Gastrocnemius medialis (tissue), 3 donors: ENCODE data around the genes RALGPS2, ABL2 and CEP350.

DNA sequence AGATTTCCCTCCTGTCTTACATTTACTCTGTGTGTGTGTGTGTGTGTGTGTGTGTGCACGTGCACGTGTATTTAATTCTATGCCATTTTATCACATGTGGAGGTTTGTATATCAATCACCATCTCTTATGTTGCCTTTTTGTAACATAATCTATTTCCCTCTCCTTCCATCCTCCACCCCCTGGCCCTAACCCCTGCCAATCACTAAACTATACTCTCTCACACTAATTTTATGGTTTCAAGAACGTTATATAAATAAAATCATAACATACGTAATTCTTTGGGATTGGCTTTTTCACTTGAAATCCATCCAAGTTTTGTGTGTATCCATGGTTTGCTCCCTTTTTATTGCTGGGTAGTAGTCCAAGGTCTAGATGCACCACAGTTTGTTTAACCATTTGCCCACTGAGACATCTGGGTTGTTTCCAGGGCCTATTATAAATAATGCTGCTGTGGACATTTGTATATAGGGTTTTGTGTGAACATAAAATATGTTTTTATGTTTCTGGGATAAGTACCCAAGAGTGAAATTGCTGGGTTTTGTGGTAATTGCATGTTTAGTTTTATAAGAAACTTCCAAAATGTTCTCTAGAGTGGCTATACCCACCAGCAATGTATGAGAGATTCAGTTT lies 61.4 kb downstream of the TEX35 start:
- PRO-cap: no peak
- RAMPAGE, long total RNA, 3 experiments: no peak in any of the 3 experiments

DNA sequence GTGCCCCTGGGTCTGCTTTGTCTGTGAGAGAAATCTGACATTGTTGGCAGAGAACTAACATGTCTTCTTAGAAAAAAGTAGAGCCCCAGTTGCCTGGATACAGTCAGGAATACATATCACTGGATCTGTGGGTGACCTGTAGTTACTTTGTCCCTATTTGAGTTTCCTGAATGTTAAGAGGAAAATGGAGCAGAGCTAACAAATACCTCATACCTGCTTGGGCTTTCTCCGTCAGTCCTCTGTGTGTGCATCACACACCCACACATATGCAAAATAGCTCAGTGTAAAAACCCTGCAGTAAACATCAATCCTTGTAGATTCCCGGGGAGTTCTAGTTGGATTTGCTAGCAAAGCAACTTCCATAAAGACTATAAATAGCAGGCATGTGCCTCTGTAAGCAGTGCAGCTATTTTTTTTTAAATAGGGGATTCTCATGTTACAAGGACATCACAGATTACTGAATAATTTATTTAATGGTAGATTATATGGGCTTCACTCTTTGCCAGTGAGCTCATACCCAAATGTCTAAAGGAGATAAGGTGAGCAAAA lies 63.0 kb downstream of the TEX35 start:
- PRO-cap: no peak
- RAMPAGE, long total RNA, 3 experiments: no peak in any of the 3 experiments

DNA sequence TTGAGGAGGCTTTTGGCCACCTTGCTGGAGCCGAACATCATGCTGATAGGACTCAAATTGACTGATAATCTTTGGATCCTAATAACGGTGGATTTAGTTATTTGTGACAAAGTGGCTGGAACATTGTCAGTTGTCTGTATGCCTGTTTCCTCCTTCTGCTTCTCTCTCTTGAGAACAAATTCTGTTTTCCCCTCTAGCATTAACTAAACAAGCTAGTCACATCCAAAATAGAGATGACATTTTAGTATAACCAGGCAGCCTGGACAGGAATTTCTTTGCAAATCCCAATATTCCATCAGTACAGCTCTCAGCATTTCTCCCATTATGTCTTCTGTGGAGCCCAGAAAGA lies 80.4 kb downstream of the TEX35 start:
- PRO-cap: no peak
- RAMPAGE, long total RNA, 3 experiments: no peak in any of the 3 experiments

DNA sequence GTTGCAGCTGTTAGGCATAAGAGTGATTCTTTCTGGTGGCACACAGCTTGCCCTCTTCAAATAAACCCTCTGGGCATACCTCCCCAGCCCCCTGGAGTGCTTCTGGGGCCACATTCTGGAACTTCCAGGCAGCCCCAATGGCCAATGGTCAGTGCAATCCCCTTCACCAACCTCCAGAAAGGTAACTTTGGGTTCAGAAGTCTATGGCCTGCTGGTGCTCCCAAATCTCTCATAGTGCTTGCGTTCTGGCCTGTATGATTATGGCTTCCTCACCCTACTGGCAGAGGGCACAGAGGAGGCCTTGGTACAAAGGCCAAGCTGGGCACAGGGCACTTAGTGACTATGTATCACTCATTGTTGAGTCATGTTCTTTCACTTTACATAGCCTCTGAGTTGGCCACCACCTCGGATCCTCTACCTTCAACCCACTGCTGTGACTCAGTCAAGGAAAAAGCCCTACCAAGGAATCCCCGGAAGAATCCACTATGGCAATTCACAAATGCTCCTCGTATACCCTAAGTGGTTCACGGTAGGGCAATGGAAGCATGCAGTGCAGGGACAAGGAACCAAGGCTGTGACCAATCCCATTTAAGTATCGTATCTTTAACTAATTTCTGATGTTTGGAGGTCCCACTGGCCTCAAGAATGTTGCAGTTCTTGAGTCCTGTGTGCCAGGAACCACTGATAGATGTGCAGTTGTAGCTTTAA lies 71.9 kb upstream of the RALGPS2 start:
- PRO-cap: no peak
- RAMPAGE, long total RNA, 3 experiments: no peak in any of the 3 experiments

DNA sequence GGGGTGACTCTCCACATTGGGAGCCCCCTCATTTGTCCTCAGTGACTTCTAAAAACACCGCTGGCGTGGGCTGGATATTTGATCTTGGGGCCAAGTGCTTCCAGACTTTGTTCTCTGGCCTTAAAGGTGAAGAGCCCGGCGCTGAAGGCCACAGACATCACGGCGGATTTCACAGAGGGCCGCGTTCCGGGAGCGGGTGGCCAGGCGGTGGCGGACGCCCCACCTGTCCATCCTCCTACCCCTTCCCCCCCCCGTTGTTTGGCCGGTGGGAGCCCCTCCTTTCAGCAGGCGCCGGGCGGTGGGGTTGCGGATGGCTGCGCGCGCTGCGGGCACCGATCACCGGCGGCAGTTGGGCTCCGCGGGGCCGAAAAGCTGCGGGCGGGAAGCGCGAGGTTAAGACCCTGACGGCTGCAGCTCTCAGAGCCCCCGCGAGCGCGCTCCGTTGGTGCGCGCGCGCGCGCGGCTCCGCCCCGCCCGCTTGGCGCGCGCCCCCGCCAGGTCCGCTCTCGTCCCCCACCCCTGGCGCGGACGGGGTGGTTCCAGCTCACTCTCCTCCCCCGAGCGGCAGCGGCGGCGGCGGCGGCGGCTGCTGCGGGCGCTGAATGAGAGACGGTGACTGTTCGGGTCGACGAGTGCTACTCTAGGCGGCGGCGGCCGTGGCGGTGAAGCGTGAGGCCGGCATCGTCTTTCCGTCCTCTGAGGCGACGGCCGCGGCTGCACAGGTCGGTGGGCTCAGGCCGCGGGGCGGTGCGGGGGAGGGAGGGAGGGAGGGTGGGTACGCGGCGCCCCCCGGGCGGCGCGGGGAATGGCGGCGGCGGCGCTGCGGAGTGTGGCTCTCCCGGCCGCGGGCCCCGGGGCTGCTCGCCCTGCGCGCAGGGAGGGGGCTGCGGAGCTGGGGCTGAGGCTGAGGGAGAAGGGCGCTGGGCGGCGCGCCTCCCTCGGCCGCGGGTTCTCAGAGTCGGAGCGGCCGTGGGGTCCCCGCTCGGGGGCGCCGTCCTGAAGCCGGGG lies at the start of gene RALGPS2:
RALGPS2 (plus strand) TSS at position 547 of the 1,008 bp plus-strand sequence.
- PRO-cap: bidirectional peak, plus-strand start at position 615 of the sequence, minus-strand start at position 480 of the sequence
- RAMPAGE, long total RNA, 3 experiments: no peak in any of the 3 experiments

GRCh38 chr1:178727090-178727625 lies 2.1 kb downstream of the RALGPS2 start:
- PRO-cap: no peak
- RAMPAGE, long total RNA, 3 experiments: no peak in any of the 3 experiments

- PRO-cap: unidirectional peak, minus-strand start at chr1:179229672
- RAMPAGE, long total RNA, 3 experiments: no peak in any of the 3 experiments
Observed at GRCh38 chr1:179229179-179230246, at the start of gene ABL2. Gene ABL2 (minus strand): TSS chr1:179229677.

DNA sequence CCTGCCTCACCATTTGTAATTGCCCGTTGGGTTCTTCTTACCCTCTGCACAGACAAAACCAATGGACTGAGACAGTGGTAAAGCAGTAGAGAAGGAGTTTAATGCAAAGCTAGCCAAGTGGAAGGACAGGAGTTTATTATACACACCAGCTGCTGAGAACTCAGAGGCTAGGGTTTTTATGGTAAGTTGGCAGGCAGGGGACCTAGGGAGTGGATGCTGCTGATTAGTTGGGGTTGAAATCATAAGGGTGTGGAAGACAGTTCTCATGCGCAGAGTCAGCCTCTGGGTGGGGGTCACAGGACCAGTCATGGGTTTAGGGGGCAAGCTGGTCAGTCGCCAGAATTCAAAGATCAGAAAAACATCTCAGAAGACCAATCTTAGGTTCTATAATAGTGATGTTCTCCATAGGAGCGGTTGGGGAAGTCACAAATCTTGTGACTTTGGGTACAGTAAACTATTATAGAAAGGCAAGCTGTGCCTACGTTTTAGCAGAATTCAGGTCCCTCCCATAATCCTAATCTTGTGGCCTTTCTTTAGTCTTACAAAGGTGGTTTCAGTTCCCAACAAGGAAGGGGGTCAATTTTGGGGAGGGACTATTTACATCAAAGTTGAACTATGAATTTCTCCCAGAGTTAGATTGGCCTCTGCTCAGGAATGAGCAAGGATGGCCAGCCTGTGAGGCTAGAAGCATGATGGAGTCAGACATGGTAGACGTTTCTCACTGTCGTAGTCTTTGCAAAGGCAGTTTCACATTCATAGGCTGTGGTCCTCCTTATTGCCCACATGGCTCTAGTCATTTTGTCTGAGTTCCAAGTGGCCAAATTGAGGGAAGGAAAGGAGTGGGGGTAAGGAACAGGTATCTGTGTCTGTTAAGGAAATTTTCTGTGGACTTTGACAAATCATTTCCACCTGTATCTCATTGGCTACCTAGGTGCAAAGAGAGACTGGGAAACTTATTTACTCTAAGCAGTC lies 35.5 kb upstream of the AXDND1 start:
- PRO-cap: no peak
- RAMPAGE, long total RNA, 3 experiments: no peak in any of the 3 experiments

DNA sequence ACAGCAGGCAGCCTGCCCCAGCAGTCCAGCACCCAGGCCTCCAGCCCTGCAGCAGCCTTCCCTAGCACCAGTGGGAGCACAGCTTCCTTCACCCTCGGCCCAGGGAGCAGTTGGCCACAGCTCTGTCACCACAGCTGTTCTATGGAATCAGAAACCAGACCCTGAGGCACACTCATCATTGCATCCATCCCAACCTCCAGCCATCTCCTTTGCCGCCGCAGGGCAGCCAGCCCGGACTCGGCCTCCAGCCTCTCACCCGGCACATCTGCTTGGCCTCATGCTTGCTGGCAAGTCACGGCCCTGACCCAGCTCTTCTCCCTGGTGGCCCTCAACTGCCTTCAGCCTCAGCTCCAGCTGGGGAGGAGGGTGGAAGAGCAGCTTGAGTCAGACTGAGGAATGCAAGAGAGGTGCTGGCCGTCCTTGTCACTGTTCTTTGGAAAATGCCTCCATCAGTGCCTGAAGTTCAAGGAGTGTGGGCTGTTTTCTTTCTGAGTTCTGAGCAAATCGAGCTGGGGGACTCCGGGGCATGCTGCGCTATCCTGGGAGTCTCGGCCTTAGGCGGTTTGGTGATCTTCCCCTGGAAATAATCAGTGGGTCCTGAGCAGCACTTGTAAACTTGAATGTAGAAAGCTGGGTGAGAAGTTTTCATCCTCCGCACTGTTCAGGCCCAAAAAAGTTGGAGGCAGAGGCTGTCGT lies 59.7 kb downstream of the TOR1AIP2 start:
- PRO-cap: no peak
- RAMPAGE, long total RNA, 3 experiments: no peak in any of the 3 experiments

DNA sequence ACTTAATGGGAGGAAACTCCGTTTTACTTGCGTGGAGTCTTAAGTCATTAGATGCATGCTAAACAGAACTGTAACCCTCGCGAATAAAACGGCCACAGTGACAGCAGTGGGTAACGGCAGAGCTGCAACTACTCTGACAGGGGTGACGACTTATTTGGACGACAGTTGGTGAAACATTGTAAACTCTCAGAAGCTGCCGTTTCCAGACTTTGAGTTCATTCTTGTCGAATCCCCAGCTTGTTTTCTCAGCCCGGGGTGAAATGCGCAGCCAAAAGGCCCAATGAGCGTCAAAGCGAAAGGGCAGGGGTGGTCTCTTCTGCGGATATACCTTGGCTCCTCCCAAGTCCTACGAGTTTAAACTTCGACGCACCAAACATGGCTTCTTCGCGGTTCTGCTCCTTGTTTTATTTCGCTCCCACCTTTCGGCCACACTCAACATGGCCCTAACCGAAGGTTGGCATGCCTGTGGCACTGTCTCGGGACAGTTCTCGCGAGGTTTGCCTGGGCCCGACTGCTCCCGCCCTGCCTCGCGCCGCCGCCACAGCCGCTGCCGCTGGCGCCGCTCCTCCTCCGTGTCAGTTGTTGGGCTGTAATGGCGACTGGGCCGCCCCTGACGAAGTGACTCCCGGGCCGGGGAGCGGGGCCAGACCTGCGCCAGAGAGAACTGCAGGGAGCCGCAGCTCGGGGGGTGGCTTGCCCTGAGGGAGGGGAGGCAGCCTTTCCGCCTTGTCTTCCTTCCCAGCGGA lies at the start of gene CEP350:
CEP350 (plus strand) TSS at position 578 of the 746 bp plus-strand sequence.
- PRO-cap: bidirectional peak, plus-strand start at position 578 of the sequence, minus-strand start at position 326 of the sequence
- RAMPAGE, long total RNA, 3 experiments: start-site peak on the plus strand in 1 of 3 experiments, centred at position 559 of the sequence, 318 reads per replicate

- PRO-cap: no peak
- RAMPAGE, long total RNA, 3 experiments: no peak in any of the 3 experiments
Observed at GRCh38 chr1:180033768-180034302, 79.2 kb downstream of the CEP350 start.

- PRO-cap: no peak
- RAMPAGE, long total RNA, 3 experiments: no peak in any of the 3 experiments
Observed at GRCh38 chr1:180061808-180062574, 92.7 kb upstream of the QSOX1 start.

DNA sequence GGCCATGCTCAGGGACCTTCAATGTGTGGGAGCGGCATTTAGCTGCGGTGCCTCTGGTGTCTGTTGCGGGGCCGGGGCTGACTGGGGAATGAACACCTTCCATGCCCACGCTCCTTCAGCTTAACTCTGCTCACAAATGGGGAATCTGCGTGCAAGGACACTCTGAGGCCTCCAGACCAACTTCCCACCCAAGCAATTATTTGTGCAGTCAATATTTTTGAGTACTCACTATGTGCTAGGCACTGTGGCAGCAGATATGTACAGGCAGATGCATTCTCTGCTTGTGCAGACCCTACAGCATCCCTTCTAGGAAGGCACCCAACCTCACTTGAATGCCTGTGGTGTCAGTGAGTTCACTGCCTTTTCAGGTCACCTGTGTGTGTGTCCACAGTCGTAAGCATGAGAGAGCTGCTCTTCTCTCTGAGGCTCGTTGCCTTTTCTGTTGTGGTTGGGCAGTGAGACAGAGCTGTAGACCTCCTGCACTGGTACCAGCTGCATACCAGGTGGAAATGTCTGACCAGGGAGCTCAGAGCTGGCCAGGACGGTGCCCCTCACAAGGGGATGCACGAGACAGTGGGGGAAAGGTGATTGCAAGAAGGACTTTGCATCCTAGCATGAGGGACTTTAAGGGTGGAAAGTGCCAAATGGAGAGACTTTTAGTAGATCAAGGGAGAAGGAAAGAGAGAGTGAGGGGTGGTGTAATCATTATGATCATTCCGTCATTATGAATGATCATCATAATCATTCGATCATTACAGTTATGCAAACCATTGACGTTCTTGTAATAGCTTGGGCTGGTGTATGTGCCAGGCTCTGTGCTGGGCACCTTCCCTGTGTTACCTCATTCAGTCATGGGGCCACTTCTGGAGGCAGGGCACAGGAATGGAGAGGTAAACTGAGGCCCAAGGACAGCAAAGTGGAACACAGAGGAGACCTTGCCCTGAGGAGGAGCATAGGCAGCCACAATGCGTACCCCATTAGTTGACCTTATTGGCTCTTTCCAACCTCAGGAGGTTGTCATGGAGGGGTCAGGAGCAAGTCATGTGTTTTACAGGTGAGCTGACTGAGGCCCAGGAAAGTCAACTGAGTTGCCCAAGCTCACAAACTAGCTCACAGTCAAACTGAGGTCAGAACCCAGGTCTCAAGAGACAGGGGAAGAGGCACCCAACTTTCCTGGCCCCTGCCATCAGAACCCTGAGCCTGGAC lies 29.9 kb downstream of the QSOX1 start:
- PRO-cap: no peak
- RAMPAGE, long total RNA, 3 experiments: no peak in any of the 3 experiments

DNA sequence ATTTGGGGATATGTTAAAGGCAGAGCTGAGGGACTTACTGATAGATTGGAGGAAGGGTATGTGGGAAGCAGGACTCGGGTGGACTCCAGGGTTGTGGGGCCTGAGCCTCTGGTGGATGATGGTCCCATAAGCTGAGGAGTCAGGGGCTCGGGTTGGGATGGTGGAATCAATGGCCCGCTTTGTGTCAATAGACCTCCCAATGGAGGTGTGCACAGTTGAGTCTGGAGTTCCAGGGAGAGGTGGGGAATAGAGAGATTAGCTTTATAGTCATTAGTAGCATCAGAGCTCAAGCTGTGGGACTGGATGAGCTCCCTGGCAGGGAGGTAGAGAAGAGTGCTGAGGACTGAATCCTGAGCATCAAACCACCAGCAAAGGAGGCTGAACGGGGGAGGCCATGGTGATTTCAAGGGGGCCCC lies 37.5 kb upstream of the LHX4 start:
- PRO-cap: no peak
- RAMPAGE, long total RNA, 3 experiments: no peak in any of the 3 experiments

- PRO-cap: no peak
- RAMPAGE, long total RNA, 3 experiments: no peak in any of the 3 experiments
Observed at GRCh38 chr1:180230463-180230935, 435 bp downstream of the LHX4 start.

- PRO-cap: no peak
- RAMPAGE, long total RNA, 3 experiments: no peak in any of the 3 experiments
Observed at GRCh38 chr1:180522076-180522512, 19.7 kb upstream of the ACBD6 start.

GRCh38 chr1:180598541-180599080 lies 33.2 kb upstream of the XPR1 start:
- PRO-cap: no peak
- RAMPAGE, long total RNA, 3 experiments: no peak in any of the 3 experiments

DNA sequence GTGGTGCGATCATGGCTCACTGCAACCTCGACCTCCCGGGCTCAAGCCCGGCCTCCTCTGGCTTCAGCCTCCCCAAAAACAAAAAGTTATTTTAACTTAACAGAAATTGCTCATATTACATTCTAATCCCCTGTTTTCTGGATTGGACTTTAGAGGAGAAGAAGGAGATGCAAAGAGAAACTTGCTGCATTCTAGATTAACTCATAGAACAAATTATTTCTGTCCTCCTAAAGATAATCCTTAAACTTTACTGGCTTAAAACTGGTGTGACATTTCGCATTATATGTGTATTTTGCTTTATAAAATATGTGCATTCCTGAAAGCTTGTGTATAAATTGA lies 953 bp downstream of the KIAA1614 start:
- PRO-cap: unidirectional peak, minus-strand start at position 59 of the sequence
- RAMPAGE, long total RNA, 3 experiments: no peak in any of the 3 experiments

DNA sequence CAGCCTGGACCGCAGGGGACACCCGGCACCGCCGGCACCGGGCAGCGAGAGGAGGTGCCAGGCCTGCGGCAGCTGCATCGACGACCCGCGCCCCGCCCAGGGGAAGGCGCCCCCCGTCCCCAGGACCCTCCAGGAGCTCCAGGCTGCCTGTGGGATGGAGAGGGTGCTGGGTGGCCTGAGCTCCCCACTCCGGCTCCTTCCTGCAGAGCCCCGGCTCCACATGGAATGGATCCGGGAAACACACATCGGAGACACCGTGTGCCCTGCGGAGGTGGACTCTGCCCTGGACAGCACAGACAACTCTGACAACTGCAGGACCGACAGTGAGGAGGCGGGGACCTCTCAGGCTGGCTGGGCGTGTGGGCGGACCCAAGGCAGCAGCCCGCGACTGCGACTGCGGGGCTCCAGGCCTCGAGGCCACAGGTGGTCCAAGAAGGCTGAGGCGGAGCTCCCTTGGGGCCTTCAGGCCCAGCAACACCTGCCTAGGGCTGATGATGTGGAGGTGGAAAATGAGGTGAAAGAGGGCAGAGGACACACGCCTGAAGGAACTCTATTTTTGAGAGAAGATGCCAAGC lies 22.9 kb downstream of the KIAA1614 start:
- PRO-cap: no peak
- RAMPAGE, long total RNA, 3 experiments: no peak in any of the 3 experiments

DNA sequence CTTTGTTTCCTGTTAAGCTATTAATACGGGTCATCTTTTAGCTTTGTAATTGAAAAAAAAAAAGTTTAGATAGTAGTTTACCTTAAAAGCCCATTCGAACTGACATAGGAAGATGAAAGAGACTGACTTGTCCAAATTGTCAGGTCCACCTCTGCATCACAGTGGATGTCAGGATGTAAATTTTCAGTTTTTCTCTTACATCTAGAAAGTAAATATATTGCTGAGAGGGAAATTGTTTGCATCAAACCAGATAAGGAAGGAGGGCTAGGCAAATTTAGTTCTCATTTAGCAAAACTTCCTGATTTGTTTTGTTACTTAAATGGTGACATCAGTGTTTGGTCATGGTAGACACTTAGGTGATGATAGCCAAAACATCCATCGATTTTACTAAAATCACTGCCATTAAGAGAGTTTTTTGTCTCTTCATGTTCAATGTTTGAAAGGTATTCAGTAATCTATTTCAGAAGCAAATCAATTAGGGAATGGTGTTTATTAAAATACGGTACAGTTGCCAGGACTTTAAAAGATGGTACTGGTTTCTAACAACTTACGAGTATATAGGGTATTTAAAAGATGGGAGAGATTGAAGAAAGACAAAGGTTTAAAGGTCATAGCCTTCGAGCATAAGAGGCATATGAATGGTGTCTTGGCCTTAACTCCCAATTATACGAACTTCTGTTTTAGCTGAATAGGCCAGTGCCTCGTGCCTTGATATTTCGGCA lies 2.9 kb downstream of the IER5 start:
- PRO-cap: no peak
- RAMPAGE, long total RNA, 3 experiments: no peak in any of the 3 experiments